WTC11 (cell line): ENCODE data around the genes PBX3 and ZBTB34.

- PRO-cap, result no peak
Measured at GRCh38 chr9:125460623-125461709, 199.3 kb downstream of the GAPVD1 start.

DNA sequence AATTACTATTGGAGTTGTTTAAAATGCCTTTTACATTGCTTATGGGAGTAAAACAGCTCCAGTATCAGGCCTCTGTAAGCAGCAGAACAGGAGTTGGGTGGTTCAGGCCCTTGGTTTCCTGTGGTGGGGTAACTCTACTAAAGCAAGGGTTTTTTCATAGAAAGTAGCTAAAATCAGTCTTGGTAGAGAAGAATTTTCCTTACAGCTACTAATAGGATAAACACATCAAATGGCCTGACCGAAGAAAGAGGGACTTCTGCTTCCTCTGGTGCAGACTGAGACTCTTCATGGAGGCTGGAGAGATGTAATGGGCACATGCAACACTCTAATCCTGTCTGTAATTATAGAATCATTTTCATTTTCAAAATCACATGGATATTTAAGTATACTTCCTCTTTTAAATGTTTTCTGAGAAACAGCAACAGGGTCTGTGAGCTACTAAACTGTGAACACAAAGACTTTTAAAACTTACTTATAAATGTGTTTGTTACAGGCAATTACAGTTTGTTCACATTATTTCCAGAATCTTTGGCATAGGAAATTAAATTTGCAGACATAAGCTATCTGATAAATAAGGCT, 176.9 kb downstream of the MAPKAP1 start:
- PRO-cap, result no peak

DNA sequence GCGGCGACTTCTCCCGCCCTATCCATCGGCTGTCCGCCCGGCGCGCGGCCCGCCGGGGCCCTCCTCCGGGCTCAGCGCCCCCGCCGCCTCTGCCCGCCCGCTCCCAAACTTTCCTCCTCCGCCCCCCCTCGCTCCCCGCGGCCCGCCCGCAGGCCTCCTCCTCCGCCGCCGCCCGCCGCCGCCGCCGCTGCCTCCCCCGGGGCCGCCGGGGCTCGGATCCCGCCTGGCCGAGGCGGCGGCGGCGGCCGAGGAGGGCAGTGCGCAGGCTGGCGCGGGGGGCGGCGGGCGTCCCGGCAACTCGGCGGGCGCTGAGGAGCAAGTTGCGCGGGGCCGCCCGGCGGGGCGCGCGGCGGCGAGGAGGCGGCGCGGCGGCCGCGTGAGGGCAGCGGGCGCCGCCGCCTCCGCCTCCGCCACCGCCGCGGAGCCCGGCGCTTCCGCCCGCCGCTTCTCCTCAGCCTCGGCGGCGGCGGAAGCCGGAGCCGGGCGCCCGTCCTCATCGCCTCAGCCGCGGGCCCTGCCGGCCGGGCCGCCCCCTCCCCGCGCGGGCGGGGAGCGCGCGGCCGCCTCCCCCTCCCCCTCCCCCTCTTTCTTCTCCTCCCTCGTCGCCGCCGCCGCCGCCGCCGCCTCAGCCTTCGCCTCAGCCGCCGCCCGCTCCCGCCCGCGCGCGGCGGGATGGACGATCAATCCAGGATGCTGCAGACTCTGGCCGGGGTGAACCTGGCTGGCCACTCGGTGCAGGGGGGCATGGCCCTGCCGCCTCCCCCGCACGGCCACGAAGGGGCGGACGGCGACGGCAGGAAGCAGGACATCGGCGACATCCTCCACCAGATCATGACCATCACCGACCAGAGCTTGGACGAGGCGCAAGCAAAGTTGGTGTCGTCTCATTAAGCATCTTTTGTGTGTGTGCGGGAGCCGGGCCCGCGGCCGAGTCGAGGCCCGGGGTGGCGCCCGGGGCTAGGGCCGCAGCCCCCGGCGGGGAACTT, at the start of gene PBX3:
TSS of gene PBX3 (plus strand) at position 592 of the 986 bp plus-strand sequence.
- PRO-cap, result unidirectional peak, plus-strand start at position 257 of the sequence; bidirectional peak, plus-strand start at position 640 of the sequence, minus-strand start at position 704 of the sequence

DNA sequence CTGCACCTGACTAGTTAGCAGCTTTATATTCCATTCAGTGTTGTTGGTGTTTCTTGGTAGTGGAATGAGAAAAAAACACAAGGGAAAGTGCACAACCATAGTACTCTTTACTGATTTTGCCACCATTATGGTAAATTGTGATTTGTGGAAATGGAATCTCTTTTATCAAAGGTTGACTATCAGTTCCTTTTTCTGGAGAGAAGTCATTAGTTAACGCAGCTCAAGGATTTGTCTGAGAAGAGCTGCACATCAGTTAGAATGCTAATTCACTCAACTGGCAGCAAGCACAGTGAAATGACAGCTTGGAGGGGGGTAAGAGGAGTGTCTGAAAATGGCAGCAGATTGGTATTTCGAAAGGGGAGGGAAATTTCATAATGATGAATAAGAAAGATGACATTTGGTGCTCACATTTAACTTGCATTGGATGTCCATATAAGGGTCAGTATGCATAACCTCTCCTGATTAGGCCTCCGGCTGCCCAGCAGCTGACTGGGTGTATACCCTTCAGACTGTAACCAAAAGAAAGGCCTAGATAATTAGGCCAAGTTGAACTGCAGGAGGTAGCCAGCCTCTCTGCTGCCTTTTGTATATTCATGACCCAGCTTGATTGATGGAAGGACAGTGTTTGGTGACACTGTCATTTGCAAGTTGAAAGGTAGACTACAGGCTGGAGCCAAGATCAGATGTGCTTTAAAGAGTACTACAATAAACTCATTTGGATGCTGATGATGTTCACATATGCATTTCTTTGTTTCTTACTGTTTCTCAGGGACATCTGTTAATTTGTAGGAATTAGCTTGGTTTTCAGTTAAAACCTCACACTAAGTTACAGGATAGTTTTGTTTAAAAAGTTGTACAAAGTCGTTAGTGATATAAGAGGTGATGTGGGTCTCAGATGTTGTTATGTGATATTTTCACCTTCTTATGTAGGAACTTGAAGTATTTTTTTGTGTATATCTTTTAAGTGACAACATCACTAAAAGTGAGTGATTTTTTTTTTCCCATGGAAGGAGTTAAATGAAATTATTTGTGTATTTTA, 131.1 kb downstream of the PBX3 start:
- PRO-cap, result no peak

- PRO-cap, result no peak
Measured at GRCh38 chr9:126309492-126309767, 17.2 kb upstream of the MVB12B start.

- PRO-cap, result no peak
Measured at GRCh38 chr9:126327503-126328299, 1.1 kb downstream of the MVB12B start.

DNA sequence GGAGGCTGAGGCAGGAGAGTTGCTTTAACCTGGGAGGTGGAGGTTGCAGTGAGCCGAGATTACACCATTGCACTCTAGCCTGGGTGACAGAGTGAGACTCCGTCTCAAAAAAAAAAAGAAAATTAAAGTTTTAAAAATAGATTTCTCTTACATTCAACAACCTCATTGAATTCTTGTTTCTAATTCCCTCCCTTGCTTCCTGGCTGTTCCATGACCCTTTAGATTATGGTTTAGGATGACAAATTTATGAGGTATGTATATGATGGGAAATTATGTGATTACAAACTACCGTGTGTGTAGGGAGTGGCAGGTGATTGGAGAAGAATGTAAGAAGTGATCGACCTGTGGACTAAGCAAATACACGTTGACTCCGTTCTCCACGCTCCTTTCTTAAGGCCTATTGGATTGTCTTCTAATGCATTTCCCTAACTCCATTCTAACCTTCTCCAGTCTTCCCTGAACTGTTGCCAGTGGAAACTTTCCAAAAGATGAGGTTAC, 36.5 kb downstream of the MVB12B start:
- PRO-cap, result no peak

GRCh38 chr9:126395385-126395663, 68.7 kb downstream of the MVB12B start:
- PRO-cap, result no peak

DNA sequence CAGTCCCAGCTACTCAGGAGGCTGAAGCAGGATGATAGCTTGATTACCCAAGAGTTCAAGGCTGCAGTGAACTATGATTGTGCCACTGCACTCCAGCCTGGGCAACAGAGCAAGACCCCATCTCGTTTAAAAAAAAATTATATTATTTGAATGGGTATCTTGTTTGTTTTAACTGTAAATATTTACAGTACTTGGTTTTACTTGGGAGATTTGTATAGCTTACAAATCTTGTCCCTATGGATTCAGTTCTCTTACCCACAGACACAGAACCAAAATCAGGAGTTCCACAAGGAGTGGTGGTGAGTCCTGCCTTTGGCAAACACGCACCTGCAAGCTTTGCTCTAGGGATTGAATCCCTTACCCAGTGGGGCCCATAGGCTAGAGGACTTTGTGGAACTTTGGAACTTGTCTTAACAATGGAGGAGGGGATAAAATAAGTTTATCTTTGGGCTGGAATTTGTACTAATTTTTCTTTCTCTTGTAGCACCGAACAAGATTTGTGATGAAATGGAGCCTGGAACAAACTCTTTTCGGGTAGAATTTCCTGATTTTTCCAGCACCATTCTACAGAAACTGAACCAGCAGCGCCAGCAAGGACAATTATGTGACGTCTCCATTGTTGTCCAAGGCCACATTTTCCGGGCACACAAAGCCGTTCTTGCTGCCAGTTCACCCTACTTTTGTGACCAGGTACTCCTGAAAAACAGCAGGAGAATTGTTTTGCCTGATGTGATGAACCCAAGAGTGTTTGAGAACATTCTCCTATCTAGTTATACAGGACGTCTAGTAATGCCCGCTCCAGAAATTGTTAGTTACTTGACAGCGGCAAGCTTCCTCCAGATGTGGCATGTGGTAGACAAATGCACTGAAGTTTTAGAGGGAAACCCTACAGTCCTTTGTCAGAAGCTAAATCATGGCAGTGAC, 27.4 kb downstream of the ZBTB43 start:
- PRO-cap, result no peak

DNA sequence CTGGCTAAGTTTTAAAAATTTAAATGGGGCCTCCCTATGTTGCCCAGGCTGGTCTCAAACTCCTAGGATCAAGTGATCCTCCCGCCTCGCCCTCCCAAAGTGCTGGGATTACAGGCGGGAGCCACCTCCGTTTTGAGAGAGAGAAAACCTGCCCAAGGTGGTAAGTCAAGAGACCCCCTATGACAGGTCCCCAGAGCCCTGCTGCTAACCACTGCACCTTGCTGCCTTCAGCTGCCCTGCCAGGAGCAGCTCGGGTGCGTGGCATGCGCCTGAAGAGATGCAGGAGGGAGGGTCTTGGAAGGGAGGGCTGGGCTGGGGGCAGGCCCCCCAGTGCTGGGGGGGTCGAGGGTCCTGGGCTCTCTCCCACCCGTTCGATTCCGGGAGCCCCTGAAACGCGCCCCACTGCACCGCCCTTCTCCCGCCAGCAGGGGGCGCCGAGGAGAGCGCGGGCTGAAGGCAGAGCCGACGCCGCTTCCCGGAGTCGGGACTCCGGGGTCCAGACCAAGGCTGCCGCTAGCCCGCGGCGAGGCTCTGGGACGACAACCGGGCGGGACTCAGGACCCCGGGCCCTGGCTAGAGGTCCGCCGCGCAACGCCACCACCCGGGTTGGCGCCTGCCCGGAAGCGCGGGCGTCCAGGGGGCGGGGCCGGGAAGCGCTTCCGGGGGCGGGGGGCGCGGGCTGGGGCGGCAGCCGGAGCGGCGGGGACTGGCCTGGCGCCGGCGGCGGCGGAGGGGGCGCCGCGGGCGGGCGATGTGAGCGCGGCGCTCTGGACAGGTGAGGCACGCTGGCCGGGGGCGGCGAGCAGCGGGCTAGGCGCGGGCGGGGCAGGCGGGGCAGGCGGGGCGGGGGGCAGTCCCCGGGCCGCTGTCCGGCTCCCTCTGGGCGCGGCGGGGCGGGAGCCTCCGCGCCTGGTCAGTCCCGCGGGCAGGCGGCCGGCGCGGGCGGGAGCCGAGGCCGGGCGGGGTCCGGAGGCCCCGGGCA, at the start of gene ZBTB34:
TSS of gene ZBTB34 (plus strand) at position 675 of the 982 bp plus-strand sequence.
- PRO-cap, result bidirectional peak, plus-strand start at position 427 of the sequence, minus-strand start at position 252 of the sequence; bidirectional peak, plus-strand start at position 499 of the sequence, minus-strand start at position 533 of the sequence; bidirectional peak, plus-strand start at position 913 of the sequence, minus-strand start at position 608 of the sequence

- PRO-cap, result no peak
Measured at GRCh38 chr9:126861716-126861915, 1.2 kb downstream of the ZBTB34 start.

DNA sequence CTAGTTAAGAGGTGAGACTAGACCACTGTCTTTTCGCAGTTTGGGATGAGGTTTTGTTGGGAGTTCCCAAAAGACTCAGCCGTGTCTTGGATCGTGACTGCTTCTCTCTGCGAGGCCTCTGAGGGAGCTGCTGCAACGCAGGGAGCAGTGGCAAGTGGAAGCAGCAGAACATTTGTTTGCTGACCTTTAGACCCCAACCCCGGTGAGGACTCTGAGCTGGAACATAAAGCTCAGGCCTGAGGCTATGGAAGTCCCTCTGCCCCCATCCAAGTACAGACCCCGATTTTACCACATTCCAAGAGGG, 1.6 kb downstream of the RALGPS1 start:
- PRO-cap, result no peak

- PRO-cap, result no peak
Measured at GRCh38 chr9:127107786-127108278, 14.6 kb downstream of the ANGPTL2 start.

GRCh38 chr9:127116860-127117588, 5.4 kb downstream of the ANGPTL2 start:
- PRO-cap, result no peak

GRCh38 chr9:127121222-127121882, 1.1 kb downstream of the ANGPTL2 start:
- PRO-cap, result no peak

DNA sequence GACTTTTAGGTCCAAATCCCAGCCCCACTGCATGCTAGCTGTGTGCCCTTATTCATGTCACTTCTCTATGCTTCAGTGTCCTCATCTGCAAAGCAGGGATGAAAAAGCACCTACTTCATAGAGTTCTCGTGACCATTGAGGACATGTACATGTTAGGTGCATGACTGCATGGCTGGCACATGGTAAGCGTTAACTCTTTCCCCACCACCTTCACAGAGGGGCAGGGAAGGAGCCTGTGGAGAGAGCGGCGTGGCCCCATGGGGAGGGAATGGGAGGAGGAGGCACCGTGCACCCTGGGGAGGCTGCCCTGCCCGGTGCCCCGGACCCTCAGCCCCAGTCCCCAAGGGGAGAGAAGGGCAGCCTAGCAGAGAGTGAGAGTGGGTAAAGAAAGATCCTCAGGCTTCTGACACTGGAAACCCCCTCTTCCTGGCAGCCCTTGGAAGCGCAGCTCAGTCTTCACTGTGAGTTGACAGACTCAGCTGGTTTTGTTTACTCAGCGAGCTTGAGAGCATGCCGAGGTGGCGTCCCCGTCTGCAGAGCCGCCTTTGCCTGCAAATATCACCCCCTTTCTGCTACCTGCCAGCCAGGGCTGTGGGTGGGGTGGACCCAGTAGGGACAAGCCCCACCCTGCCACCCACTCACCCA, 10.6 kb upstream of the ANGPTL2 start:
- PRO-cap, result no peak

GRCh38 chr9:127141131-127141717, 18.8 kb upstream of the ANGPTL2 start:
- PRO-cap, result no peak

GRCh38 chr9:127245740-127245981, 18.9 kb upstream of the GARNL3 start:
- PRO-cap, result no peak

- PRO-cap, result unidirectional peak, minus-strand start at chr9:127360969
Measured at GRCh38 chr9:127360698-127361388, 36.1 kb upstream of the SLC2A8 start.

- PRO-cap, result no peak
Measured at GRCh38 chr9:127513786-127513985, 55.2 kb downstream of the NIBAN2 start.